H7 (cell line): ENCODE measurements around the gene TBX19.

GRCh38 chr1:167651081-167651759, 21.2 kb downstream of the RCSD1 start:
- RAMPAGE, long total RNA: no peak

GRCh38 chr1:167769530-167770079, 47.8 kb downstream of the MPZL1 start:
- RAMPAGE, long total RNA: no peak

DNA sequence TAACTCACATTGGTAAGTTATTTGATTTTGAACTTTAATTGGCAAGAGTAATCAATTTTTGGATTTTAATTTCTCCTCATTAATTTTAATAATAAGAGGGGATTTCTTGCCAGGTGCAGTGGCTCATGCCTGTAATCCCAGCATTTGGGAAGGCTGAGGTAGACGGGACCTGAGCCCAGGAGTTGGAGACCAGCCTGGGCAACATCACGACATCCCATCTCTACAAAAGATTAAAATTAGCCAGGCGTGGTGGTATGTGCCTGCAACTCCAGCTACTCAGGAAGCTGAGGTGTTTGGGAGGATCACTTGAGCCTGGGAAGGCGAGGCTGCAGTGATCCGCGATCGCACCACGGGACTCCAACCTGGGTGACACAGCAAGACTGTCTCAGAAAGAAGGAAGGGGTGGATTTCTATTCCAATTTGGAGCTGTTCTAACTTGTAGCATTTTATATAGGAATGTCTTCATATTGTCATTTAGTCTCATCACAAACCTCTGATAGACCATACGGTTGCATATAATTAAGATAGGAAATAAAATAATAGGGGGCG, 93.3 kb downstream of the ADCY10 start:
- RAMPAGE, long total RNA: no peak

DNA sequence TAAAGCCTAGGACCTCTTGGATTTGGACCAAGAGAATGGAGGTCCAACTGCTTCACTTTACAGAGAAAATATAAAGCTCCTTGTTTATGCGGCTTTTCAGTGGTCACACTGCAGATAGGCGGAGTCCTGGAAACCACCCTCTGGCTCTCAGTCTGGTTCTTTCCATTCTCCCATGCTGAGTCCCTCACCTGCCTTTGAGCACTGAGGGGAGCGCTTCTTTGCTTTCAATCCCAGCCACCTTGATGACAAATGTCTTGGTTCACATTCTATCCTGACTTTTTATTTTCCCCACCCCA, 87.7 kb downstream of the ADCY10 start:
- RAMPAGE, long total RNA: no peak

GRCh38 chr1:167973883-167974237, 37.0 kb upstream of the MPC2 start:
- RAMPAGE, long total RNA: no peak

GRCh38 chr1:168230568-168231331, 4.9 kb downstream of the SFT2D2 start:
- RAMPAGE, long total RNA: no peak

- RAMPAGE, long total RNA: no peak
Observed at GRCh38 chr1:168280611-168281117, at the start of gene TBX19. Gene TBX19, plus strand, starts transcription at chr1:168280877.

- RAMPAGE, long total RNA: no peak
Observed at GRCh38 chr1:168485034-168485452, 58.8 kb downstream of the XCL2 start.

- RAMPAGE, long total RNA: no peak
Observed at GRCh38 chr1:168551687-168552267, 8.0 kb upstream of the XCL2 start.

DNA sequence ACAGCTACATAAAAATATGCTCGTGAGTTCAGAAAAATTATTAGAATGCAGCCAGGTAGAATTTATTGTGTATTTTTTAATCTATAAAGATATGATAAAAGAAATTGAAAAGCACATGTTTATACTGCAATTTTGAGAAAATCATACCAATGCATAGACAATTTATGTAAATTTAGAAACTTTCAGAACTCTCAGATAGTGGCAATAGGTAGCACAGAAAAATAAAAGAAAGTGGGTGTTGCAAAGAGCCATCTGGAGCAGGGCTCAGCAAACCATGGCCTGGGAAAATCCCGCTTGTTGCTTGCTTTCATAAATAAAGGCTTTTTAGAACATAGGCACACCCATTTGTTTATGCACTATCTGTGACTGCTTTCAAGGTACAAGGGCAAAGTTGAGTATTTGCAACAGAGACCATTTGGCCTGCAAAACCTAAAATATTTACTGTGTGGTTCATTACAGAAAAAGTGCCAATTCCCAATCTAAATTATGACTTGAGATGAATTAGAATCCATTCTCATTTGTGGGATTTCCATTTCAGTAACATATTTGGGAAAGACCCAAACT, 43.4 kb upstream of the DPT start:
- RAMPAGE, long total RNA: no peak

DNA sequence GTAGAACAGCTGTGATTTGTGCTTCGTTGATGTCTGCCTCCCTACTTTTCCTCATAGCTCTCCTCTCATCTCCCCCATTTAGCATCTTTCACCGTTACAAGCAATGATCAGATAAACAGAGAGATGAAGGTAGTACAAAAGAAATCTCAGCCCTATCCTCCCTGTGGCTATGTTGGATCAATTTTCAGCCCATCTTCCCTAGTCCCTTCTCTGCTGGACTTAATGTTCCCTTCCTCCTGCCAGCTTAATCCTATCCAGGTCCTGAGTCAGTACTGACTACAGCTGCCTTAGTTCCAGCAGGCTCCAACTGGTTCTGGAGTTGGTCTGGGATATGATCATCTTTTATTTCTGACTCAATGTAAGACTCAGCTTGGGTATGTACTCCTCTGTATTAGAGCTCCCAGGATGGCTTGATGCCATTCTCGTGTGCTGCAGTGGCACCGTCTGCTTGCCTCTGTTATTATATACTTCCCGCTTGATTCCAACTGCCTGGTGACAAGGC, 164.2 kb upstream of the DPT start:
- RAMPAGE, long total RNA: no peak

- RAMPAGE, long total RNA: no peak
Observed at GRCh38 chr1:169046709-169047052, 59.8 kb upstream of the ATP1B1 start.

DNA sequence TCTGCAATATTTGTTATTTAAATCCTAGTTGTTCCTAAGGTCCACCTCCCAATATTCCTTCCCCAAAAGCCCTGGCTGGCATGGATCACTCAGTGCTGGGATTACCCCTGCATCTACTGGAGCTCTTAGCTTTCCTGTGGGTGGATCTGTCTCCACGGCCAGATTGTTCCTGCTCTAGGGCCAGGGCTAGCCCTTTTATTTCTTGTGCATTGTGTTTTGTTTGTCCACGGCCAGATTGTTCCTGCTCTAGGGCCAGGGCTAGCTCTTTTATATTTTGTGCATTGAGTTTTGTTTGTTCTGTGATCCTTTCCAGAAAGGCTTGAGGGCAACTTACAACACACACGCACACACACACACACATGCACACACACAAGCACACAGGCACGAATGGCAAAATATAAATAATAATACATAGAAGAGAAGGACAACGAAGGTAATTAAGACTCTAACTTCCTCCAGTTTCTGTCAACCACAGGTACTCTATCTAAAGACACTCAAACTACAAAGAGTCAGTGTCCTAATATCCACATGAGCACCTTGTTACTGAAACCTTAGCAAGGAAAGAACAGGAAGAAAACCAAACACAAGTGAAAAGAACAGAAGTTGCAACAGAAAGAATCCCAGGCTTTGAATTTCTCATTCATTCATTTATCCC, 33.0 kb upstream of the ATP1B1 start:
- RAMPAGE, long total RNA: no peak

- RAMPAGE, long total RNA: no peak
Observed at GRCh38 chr1:169100923-169101122, 5.7 kb upstream of the ATP1B1 start.

DNA sequence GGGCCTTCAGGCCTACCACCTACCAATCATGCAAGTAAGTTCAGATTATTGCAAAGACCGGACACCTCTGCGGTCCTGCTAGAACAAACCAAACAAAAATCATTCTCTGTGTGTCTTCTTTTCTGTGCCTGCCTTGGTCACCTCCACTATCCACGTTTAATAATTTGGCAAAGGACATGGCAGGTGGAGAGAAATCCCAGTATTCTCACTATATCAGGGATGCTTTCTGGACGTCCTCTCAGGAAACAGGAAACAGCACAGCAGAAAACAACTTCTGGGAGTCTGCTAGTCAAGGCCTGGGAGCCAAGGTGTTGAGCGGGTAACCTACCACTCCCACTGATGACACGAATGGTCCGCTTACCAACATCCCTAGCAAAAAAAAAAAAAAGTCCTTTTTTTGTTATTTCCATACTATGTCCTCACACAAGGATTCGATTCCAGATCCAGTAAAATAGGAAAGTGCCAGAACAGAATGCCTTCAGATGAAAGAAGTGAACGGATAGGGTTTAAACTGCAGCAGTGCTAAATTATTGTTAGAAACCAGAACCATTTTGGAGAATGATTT, 4.5 kb upstream of the ATP1B1 start:
- RAMPAGE, long total RNA: no peak

GRCh38 chr1:169103034-169104075, 3.1 kb upstream of the ATP1B1 start:
- RAMPAGE, long total RNA: no peak

- RAMPAGE, long total RNA: no peak
Observed at GRCh38 chr1:169107719-169108193, 1.3 kb downstream of the ATP1B1 start.

DNA sequence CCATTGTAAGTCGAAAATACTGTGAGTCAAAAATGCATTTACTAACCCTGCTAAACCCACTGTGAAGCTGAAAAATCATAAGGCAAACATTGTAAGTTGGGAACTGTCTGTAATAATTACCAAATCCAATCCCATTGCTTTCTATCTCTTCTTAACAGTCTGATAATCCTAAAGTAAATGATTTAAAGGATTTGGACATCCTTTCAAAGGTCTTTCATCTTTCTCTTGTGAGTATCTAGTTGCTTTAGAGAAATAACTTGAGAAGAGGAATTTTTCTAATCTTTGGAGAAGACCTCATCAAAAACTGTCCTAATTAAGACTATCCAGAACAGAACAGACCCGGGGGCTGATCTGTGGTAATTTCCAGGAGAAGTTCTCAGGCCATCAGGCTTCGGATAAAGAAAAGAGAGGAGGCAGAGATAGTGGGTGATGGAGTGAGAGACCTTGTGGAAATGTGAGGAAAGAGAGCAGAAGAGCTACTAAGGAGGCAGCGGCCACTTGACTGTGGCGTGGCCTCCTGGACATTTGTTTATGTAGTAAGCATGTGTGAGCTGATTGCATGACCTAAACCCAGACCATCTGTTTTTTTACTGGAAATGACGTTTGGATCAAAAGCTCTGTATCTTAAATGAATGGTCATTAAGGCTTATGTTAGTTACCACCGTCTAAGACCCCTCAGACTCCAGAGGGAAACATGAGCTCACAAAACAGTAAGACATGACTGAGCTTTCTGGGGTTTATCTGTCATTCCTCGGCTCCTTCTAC, 13.4 kb downstream of the ATP1B1 start:
- RAMPAGE, long total RNA: no peak

GRCh38 chr1:169401722-169402224, 25.5 kb downstream of the CCDC181 start:
- RAMPAGE, long total RNA: no peak

DNA sequence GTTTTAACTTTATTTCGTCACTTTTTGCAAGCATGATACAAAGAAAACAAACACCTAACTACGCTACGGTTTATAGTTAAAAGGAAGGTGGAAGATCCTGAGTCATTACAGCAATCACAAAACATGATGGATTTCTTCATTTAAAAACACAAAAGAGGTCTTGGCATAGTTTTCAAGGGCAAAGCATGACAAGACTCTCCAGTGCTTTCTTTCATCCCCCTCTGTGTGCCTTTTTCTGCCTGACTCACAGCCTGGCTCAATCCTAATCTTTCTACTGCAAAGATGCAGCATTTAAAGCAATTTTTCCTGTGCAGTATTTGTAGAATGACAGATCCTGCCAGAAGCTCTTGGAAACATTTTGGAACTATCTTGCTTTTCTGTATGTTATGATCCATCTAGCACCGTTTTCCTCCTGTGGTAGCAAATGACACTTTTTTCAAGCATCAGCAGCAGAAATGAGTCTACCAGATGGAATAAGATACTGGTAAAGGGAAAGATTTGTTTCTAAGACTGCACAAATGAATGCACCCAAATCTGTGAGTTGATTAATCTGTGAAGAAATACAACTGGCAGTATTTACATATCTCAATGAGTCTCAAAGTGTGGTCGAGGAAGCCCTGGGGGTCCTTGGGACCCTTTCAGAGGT, 974 bp upstream of the SLC19A2 start:
- RAMPAGE, long total RNA: no peak